Subcutaneous preadipocyte (primary cell): ENCODE data around the genes MFAP3L and ASB5.

- CAGE, long polyA plus RNA = no peak
Observed at GRCh38 chr4:168924255-168924620, 85.8 kb downstream of the CBR4 start.

GRCh38 chr4:169005463-169005936 lies 4.6 kb downstream of the CBR4 start:
- CAGE, long polyA plus RNA = no peak

DNA sequence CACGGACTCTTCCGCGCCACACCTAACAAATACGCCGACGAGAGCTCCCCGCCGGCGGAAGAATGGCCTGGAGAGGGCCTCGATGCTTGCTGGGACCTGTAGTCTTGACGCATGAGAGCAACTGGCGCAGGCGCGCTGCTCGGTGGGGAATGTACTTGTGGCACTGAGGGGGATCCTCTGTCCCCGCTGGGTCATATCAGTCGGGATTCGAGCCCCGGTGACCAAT lies 173 bp upstream of the CBR4 start:
- CAGE, long polyA plus RNA = no peak

GRCh38 chr4:169034933-169035365 lies 24.9 kb upstream of the CBR4 start:
- CAGE, long polyA plus RNA = no peak

- CAGE, long polyA plus RNA = no peak
Observed at GRCh38 chr4:169080982-169081498, 71.0 kb upstream of the CBR4 start.

DNA sequence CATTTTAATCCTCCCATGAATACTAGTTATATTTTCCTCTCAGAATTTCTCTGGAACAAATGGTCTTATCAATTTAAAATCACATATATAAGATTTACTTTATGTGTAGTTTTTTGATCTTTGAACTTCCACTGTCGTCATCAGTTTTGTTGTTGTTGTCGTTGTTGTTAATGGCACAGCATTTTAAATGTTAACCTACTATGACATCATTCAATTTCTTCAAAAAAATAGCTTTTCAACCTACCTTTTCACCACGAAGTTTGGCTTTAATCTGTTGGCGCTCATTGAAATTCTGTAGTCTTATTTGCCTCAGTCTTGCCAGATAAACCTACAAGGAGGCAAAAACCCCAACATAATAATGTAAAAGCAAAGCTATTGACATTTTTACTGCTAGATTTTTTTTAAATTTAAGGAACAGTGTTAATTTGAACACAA lies 104.4 kb downstream of the NEK1 start:
- CAGE, long polyA plus RNA = no peak

GRCh38 chr4:169724152-169725337 lies 33.2 kb downstream of the HPF1 start:
- CAGE, long polyA plus RNA = no peak

DNA sequence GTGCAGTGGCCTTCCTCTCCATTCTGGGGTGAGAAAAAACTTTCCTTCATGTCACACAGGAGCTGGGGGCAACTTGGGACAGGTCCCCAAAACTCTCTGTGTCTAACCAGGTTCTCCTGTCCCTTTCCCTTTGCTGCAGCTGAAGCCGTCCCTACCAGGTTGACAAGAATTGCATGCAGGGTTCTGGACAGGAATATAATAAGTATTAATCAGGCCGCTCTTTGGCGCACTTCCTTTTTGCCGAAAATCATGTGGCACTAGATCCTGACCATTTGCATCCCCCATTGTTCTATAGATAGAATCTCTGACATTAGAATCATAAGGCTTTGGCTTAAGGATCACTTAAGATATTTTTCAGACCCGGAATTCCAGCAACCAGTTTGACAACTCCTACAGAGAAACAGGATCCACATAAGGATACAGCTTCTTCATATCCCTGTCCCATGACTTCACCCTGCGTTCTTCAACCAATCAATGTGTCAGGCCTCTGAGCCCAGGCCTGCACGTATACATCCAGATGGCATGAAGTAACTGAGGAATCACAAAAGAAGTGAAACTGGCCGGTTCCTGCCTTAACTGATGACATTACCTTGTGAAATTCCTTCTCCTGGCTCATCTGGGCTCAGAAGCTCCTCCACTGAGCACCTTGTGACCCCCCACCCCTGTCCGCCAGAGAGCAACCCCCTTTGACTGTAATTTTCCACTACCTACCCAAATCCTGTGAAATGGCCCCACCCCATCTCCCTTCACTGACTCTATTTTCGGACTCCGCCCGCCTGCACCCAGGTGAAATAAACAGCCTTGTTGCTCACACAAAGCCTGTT lies 85.1 kb downstream of the MFAP3L start:
- CAGE, long polyA plus RNA = no peak

DNA sequence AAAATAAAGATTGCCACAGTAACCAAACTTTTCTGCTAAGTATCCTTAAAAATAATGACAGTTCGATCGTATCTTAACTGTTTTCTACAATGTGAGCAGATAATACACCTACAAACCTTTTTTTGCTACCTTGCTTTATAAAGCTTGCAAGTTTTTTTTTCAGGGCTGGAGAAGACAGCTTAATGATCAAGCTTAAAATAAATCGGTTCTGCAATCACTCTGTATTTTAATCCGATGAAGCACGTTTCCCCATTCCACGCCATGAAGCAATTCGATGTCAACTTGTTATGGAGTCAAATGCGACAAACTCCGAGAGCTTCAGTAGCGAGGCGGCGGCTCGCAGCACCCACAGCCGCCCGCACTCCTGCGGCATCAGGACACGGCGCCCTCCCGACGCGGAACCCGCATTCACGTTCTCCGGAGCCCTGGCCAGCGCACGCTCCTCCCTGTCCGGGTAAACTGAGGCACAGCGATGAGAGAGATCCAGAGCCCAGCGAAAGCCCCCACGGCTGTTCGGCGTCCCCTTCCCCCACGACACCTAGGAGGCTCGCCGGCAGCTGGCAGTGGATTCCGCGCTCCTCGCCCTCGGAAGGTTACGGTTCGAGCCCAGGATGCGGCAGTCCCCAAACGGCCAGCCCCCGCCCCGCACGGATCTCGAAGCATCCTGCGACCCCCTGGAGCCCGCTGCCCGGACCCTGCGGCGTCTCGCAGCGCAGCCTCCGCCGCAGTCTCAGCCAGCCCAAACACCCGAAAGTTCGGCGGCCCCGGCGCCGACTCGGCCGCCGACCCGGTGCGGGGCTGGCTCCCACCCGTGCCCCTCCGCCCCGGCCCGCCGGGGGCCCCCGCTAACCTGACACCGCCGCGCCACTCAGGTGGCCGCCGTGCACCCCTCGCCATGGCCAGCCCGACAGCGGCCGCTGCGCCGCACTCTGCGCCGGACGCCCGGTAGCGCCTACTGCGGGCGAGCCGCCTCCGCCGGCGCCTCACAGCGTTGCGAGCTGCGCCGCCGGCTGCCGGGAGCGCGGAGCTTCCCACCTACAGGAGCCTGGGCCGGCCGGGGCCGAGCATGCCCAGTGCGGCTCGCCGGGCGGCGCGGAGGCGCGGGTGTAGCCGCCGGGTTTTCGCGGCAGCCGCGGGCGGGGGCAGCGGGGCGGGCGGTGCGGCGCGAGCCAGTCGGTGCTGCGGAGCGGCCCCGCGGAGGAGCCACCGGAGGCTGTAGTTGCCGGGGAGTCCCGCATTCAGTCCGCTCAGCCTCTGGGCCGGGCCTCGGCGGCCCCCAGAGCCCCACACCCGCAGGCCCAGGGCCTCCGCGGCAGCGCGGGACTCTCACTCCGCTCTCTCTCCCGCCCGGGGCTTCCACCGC lies at the start of gene MFAP3L:
TSS of gene MFAP3L (minus strand) at position 1,012 of the 1,363 bp plus-strand sequence.
- CAGE, long polyA plus RNA = no peak

DNA sequence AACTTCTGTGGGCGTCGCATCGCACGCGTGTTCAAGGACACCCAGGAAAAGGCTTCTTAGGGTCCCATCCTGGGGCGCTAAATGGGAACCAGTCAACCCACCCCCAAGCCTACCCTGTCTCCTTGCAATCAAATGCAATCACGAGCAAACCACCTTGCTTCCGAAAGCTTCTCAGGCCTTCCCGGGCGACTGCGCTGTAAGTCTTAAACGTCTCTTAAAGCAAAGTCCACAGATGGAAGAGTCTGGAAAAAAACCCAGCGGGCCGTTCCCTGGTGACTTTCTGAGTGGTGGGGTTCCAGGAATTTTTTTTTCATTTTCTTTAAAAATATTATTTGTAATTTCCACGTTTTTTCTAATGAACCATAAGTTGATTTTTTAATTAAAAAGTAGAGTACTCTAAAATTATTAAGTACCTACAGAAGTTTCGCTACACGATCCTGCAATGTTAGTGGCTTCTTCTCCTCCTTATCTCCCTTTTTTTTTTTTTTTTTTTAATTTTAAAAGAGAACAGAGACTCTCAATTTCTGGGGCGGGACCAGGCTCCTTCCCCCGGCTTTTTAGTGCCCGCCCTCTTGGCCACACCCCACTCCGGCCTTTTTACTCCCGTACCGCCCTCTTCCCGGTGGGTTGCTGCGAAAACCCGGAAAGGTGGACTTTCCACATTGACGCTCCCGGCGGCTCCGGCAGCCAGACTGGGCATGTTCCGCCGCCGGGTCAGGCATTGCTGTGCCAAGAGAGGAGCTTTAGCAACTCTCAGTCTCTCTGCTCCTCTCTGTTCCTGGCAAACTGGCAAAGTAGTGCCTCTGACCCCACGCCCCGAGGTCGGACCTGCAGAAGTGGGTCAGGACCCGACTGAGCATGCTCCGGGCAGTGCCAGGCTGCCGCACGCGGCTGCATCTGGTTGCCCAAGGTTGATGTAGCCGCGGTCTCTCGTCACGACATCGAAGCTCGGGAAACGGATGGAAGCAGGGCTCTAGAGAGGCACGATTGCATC lies 849 bp upstream of the MFAP3L start:
- CAGE, long polyA plus RNA = no peak

DNA sequence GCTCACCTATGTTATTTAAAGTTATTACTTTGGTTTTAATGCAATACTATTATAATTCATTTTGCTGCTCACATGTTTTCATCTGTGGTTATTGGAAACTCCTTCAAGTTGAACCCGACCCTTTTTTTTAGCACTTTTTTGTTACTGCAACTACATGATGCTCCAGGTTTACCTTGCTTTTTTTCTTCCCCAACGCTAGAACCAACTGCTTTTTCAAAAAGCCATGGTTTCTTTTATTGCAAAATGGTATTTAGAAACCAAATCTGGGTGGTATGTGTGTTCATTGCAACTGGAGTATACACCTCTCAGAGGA lies 616.0 kb upstream of the GALNTL6 start:
- CAGE, long polyA plus RNA = no peak

GRCh38 chr4:171473581-171473831 lies 339.7 kb upstream of the GALNTL6 start:
- CAGE, long polyA plus RNA = no peak

GRCh38 chr4:173006305-173006594 lies 162.4 kb upstream of the GALNT7 start:
- CAGE, long polyA plus RNA = no peak

- CAGE, long polyA plus RNA = no peak
Observed at GRCh38 chr4:173169342-173170355, 1.0 kb downstream of the GALNT7 start.

DNA sequence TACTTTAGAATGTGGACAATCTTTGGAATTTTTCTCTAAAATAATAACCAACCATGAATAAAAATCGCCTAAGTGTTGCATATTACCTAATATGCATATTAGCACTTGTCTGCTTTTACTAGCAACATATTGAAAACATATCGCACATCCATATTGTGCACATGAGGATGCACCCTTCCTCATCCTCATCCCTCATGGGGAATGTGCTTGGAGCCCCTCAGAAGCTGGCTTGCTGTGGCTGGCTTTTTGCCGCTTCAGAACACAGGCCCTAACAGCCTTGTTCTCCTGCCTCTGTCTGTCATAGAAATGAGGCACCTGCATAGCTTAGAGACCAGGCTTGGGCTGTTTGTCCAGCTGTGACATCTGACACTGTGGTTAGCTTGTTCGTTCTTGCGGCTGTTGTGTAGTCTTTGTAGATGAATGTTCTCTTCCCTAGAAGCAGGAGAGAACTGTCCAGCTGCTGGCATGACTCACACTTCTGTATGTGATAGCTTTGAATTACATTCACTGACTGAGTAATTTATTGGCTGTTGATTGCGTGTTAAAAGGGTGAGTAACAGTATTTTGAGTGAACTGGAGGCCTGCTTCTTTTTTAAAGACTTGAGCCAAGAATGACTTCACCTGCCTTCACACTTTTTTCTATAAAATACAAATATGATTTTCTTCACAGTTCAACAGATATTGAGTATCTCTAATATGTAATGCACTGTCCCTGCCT lies 81.9 kb downstream of the HMGB2 start:
- CAGE, long polyA plus RNA = no peak

DNA sequence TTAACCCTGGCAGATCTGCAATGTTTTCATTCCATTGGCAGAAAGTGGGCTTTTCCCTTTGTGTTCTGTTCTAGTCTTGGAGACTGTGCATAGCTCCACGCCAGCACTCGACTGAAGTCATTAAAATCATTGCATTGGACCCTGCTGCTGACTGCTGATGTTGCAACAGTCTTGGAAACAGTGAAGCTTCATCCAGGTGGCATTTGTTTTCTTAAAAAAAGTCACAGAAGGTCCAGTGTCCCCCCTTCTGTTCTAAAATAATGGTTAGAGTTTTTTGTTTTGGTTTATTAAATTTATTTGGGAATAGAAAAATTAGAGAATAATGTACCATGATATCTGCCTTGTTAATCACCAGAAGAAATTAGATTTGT lies 277.5 kb upstream of the HAND2 start:
- CAGE, long polyA plus RNA = no peak

DNA sequence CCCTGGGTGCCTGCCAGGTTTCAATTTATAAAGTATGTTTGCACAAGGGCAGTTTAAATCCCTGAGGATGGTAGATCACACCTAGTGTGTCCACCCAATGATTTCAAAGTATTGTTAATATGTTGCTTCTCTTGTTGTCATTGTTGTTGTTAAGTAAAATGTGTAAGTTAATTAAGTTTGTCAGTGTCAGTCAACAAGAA lies 25.6 kb downstream of the HPGD start:
- CAGE, long polyA plus RNA = no peak

DNA sequence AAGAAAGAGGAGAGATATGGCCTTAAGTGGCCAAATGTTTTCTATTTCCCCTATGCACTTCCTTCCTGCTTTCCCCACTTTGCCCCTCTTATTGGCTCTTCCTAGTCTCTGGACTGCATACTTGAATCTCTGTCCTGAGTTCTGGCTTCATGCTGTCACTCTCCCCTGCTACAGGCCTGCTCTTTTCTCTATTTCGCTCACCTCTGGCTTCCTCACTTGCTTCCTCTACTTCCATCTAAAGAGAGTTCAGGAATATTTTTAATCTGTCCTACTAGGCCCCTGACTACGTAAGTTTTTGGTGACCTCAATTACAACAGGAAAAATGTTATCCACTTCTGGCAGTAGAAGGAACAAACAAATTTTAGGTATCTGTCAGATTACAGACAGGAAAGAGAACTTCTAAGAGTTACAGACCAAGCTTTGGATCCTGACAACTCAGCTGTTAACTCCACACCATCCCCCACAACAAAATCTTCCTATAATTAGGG lies 65.7 kb upstream of the WDR17 start:
- CAGE, long polyA plus RNA = no peak

GRCh38 chr4:176237306-176237926 lies 31.6 kb downstream of the ASB5 start:
- CAGE, long polyA plus RNA = no peak

DNA sequence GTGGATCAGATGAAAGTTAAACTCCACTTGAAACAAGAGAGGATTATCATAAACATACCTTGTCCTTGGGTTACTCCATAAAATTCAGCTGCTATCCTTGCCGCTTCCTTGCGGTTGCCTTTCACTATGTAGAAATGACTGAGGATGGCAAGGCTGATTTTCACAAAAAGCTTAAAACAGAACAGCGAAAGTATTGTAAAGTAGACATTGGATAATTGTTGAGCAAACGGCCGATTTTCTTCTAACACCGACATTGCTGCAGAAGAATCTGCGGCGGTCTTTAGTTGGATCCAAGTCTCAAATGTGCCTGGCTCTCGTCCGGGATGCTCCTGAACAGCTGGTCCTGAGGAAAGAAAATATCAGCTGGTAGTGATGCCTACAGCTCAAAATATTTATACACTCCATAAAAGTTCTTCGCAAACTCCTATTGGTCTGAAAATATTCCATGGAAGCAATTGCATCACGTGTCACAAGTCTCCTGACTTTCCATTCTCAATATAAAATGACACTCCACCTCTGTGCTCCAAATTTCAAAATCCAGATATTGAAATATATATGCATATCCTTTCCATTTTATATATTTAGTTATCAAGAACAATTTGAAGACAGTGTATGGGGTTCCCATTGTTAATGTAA lies at the start of gene ASB5:
TSS of gene ASB5 (minus strand) at position 368 of the 636 bp plus-strand sequence.
- CAGE, long polyA plus RNA = no peak